Vermiform appendix (tissue), 1 donor: Measurements from ENCODE around the gene EIF4G3.

DNA sequence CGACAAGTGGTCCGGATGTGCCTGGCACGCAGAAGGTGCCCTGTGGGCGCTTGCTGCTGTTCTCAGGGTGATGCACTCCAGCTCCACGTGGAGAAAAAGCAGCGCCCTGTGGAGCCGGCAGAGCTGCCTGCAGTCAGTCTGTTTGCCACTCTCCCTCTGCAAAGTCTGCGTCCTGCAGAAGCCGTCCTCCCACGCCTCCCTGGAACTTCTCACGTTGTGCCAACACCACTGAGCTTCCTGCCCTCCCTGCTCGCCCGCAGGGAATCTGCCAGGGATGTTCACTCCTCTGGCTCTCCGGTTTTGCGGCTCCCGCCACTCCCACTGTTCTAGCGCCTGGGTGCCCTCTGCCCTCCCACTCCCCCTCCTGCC, 19.8 kb upstream of the UBXN10 start:
- PRO-cap: no peak

DNA sequence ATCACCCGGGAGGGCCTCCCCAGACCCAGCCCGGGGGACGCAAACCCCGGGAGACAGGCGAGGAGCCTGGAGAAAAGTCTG, 189 bp downstream of the UBXN10 start:
- PRO-cap: no peak

DNA sequence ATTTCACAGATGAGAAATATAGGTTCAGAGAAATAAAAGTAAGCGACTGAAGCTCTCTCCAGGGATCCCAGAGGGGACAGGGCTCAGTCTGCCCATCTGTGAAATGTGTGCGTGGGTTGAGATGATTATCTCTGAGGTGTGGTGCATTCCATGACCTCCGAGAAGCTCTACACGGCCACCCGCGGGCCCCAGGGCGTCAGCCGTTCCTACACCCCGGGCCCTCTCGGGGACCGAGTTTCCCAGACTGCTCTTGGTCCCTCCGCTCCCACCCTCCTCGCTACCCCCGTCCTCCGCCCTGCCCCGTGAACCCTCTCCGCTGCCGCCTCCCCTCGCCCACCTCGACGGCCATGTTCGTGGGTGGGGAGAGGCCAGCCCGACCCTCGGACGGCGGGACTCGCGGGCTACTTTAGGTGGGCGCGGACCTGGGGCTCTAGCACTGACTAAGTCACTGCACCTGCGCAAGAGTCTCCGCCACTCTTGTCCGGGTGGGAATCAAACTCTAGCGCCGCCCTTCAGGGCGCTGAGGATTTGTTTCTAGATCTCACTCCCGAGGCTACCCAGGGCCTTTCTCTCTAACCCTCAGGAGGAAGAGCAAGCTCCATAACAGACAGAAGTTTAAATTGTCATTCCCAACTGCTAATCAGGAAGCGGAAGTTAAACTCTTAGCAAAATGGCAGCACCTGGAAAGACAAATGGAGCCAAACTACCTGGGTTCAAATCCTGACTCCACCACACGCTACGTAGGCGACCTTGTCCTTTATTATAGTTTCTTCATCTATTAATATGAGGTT, 47.7 kb upstream of the VWA5B1 start:
- PRO-cap: no peak

- PRO-cap: no peak
These were observed 41.8 kb upstream of the VWA5B1 start for GRCh38 chr1:20248863-20249345.

- PRO-cap: no peak
These were observed 11.4 kb downstream of the VWA5B1 start for GRCh38 chr1:20302010-20302448.

- PRO-cap: unidirectional peak, minus-strand start at chr1:20367271; unidirectional peak, minus-strand start at chr1:20367295
These were observed 76.5 kb downstream of the VWA5B1 start for GRCh38 chr1:20367206-20367598.

GRCh38 chr1:20404119-20404980, 81.7 kb downstream of the CAMK2N1 start:
- PRO-cap: no peak

- PRO-cap: bidirectional peak, plus-strand start at chr1:20476697, minus-strand start at chr1:20476557
These were observed 9.8 kb downstream of the CAMK2N1 start for GRCh38 chr1:20475888-20476879.

DNA sequence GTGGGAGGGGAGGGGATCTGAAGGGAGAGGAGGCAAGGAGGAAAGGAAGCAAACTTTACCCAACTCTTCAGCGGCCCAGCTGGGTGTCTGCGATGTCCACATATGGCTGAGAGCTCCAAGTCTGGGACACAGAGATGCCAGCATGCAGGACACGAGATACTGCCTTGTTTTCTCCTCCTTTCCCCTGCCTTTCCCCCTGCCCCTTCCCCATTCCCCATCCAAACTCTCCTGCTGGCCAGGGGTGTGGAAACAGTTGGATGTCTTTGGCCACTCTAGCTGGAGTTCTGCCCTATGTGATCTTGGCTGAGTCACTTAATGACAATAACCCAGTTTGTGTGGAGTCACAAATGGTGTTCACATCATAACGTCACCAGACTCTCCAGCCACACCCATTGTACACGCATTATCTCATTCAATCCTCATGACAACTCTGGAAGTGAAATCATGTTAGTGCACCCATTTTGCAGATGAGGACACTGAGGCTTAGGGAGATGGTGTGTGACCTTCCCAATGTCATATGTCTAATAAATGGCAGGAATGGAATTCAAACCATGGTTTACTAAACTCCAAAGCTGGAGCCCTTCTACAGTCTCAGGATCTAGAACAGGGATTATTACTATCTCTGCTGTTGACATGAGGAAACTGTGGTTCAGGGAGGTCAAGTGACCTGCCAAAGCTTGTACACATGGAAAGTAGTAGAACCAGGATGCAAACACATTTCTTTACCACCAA, 1.3 kb upstream of the CDA start:
- PRO-cap: no peak

DNA sequence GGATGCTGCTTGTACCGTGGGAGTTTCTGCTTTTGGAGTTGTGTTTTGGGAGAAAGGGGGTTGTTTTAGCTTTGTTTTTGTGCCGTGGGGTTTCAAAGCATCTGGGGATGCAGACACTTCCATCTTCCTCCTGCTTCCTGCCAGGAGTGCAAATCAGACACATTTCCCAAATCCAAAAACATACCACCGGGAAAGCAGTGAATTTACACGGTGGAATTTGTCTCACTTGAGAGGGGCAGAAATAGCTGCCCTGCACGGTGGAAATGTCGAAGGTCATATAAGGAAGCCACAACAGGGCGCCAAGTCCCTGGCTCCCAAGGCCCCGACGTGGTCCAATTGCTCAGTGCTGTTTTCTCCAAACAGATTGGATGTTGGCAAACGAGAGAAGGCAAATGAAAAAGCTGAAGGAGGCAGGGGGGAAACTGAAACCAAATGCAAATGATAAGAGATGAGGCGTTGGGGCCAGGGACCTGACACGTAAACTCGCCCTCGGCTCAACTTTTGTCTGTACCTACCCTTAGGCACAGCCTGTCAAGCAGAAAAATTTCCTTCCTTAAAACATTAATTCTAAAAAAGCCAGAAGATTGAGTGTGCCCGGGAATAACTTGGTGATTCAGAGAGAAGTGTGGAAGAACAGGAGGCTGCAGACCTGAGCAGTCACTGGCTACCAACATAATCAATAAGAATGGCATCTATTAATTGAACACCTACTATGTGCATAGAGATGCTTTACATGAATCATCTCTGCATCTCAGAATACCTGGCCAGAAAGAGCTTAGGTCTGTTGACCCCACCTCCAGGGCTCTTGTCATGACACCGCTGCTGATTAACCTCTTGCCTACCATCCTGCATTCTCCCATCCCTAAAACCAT, 16.7 kb upstream of the PINK1 start:
- PRO-cap: no peak

DNA sequence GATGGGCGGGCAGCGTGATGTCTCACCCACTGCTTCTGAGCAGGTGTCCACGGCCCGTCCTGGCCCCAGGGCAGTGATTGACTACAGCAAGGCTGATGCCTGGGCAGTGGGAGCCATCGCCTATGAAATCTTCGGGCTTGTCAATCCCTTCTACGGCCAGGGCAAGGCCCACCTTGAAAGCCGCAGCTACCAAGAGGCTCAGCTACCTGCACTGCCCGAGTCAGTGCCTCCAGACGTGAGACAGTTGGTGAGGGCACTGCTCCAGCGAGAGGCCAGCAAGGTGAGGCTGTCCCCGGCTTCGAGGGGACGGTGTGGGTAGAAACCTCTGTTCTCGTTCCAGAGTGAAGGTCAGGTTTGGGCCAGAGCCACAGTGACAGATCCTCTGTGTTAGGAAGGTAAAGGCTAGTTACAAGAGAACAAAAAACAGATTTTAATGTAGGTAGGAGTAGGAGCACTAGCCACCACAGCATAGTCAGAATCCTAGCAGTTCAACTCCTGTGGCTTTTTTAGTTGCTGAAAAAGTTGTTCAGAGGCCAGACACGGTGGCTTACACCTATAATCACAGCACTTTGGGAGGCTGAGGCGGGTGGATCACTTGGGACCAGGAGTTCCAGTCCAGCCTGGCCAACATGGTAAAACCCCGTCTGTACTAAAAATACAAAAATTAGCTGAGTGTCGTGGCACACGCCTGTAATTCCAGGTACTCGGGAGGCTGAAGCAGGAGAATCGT, 12.1 kb downstream of the DDOST start:
- PRO-cap: no peak

DNA sequence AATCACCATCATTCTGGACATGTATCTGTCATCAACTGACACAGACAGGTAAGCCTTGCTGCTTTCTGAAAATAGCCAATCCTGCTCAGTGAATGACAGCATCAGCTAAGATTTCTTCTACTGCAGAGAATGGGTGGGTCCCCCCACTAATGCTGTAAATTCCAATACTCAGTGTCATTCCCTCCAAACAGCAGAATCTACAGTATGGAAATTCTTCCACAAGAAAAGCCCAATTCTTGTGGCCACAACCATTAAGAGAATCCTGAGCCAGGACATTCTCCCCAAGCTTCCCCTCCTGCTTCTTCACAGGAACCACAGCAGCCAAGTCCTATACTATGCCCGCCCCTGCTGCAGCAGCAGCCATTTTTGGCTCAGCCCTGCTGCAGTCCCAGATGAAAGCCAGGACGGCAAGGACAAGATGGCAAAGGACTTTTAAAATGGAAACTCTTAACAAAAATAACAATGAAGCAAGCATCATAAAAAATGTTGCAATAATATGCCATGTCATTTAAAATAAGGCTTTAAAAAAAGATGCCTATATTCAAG, 26.8 kb downstream of the EIF4G3 start:
- PRO-cap: no peak

- PRO-cap: bidirectional peak, plus-strand start at chr1:21177062, minus-strand start at chr1:21176883
These were observed at the start of gene EIF4G3 for GRCh38 chr1:21176763-21177286. EIF4G3 (minus strand) TSS chr1:21176897.

- PRO-cap: no peak
These were observed 40.7 kb upstream of the EIF4G3 start for GRCh38 chr1:21217033-21218115.

DNA sequence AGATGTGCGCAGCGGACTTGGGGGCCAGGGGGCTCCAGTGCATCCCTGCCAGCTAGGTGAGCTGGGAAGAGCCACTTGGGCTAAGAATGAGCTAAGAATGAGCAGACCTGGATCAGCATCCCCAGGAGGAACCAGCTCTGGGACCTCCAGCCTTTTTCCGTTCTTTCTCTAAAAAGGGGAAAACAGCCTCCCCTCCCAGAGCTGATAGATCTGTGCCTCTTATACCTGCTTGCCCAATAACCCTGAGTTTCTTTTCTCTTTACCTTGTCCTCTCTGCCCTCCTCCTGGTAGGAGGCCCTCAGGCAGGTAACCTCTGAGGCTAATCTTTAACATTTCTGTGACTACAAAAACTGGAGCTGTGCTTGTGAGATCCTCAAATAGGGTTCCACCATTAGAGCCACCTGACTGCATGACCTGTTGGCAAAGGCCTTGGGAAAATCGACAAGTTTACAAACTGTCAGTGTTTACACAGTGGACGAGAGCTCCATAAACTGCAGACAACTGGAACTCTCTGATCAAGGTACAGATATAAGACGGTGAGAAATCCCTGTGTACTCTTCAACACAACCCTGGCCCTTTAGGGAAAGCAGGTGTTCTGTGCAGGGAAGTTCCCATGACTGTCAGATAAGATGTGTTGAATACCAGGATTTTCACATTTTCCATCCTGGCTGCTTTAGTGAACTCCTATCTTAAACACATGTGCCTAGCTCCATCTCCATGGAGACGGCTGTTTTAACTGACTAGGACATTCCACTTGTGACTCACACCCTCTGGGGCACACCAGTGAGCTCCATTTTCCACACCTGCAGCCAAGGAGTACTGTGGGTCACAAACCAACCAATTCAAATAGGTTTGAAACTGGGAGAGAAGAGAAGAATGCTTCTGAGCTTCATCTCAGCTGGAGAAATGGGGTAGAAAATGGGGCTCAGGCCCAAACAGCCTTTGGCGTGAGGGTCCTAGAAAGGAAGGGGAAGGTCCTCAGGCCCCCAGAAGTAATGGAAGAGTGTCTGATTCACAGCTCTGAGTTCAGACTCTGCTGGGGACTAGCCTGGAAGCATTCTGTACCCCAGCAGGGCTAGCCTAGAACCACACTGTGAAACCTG, 38.3 kb downstream of the ECE1 start:
- PRO-cap: no peak

DNA sequence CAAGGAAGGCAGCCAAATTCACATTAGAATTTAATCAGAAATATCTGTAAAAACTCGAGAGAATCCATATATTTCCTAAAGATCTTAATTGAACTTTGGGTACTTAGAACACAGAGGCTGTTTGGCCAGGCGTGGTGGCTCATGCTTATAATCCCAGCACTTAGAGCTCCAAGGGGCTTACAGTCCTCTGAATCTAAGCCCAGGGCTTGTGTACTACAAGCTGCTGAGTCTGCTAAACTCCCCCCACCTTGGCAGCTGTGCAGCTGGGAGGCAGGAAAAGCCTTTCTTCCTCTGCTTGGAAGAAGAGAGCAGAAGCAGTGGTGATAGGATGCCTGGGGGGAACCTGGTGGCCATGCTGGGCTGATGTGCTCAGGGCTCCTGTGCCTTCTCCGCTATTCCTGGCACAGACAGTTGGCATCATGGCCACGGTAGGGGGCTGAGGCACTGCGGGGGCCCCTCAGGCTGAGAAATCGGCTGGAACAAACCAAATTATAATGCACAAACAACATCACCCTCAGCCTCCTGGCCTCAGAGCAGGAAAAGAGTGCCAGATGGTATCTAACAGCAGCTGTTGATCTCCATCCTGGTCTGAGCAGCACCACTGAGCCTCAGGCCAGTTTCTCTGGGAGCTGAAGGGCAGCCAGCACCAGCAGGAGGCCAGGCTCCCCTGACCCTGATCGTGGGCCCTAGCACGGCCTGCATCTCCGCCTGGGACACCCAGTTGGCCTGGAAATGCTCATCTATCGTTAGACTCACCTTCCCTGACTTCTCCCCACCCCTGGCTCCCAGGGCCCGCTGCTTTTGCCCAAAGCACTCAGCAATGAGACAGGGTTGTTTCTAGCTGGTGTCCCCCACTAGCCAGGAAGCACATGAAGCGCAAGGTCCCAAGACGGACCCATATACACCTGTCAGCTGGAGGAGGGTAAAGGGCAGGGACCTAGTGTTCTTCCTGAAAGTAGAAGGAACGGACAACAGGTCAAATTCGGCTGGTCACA, 35.8 kb downstream of the ECE1 start:
- PRO-cap: no peak

- PRO-cap: no peak
These were observed 21.7 kb downstream of the ECE1 start for GRCh38 chr1:21268276-21269178.

GRCh38 chr1:21278227-21278824, 11.9 kb downstream of the ECE1 start:
- PRO-cap: no peak

DNA sequence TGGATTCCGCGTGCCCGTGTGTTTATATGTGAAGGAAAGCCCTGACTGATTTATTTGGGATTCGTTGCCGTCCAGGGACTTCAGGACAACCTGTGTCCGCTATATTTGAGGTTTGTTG, 55.9 kb upstream of the ECE1 start:
- PRO-cap: no peak

- PRO-cap: no peak
These were observed 2.6 kb downstream of the ALPL start for GRCh38 chr1:21511569-21512508.